Right atrium auricular region (tissue), 2 donors: Measurements from ENCODE around the genes MIER3 and RAB3C.

DNA sequence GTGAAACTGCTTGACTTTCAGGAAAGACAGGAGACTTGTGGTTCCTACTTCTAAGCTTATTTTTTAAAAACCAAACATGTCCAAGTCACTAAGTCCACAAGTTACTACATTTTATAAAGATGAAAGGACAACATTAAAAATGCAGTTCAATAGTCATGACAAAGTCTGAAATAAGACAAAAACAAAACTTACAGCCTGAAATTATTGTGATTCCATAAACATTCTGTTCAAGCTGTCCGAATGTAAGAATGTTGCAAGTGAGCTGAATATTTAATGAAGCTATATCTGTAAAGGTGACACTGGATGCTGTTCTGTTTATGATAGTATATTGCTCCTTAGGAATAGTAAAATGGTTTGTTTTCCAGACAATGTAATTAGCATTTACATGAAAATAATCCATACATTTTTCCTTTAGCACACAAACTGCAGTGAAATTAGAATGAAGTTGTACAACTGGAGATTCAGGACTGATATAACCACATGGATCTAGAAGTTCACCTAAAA is 25.4 kb downstream of the IL6ST start:
- PRO-cap: no peak
- RAMPAGE, long total RNA, 2 experiments: no peak in any of the 2 experiments

- PRO-cap: no peak
- RAMPAGE, long total RNA, 2 experiments: no peak in any of the 2 experiments
Observed at GRCh38 chr5:56052986-56053260, 58.2 kb upstream of the IL6ST start.

DNA sequence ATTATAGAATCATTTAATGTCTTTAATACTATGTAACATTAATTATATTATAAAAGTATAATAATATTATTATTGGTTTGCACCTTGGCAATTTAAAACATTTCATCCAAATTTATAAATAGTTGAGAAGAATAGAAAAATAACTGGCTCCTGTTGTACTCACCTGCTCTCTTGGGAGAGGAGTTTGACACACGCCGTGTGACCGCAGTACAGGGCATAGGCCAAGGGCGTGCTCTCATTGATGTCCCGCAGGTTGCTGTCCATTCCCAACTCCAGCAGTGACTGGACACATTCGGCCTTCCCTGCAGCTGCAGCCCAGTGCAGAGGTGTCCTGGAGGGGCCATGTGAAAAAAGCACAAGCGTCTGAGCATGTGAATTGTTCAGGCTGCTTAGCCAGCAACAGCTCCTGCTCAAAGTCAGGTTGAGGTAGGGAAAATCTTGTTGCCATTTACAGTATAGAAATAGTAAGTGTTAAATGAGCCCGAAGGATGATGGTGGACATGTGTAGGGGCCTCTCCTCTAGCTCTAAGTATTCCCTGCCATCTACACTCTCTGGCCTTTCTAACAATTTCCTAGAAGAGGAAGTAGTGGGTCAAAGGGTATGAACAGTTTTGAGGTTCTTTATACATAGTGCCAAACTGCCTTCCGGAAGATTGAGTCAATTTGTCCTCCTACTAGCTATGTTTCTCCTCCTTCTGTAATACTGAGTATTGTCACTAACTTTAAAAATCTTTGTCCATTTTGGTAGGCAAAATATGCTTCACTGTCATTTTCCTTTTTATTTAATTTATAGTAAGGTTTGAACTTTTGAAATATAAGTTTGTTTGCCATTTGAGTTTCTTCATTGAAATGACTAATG is 116.4 kb downstream of the ANKRD55 start:
- PRO-cap: unidirectional peak, minus-strand start at position 533 of the sequence
- RAMPAGE, long total RNA, 2 experiments: start-site peak on the minus strand in 1 of 2 experiments, centred at position 539 of the sequence, 5 reads per replicate

- PRO-cap: no peak
- RAMPAGE, long total RNA, 2 experiments: no peak in any of the 2 experiments
Observed at GRCh38 chr5:56126394-56126909, 106.7 kb downstream of the ANKRD55 start.

- PRO-cap: no peak
- RAMPAGE, long total RNA, 2 experiments: no peak in any of the 2 experiments
Observed at GRCh38 chr5:56159433-56159797, 73.7 kb downstream of the ANKRD55 start.

GRCh38 chr5:56465043-56465242 is 231.8 kb upstream of the ANKRD55 start:
- PRO-cap: no peak
- RAMPAGE, long total RNA, 2 experiments: no peak in any of the 2 experiments

DNA sequence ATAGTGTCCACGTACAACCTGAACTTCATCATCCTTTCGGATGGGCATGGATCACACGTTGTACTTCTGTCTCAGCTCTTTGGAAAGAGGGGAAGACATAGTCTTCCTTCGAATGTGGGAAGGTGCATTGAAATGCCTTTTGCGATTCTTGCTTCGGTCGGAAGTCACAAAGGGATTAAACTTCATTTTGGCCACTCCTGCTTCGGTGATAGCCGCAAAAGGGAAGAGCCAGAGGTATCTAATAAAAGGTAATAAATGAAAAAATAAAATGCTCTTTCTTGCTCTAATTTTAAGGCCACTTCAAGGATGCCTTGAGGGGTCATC is 271.7 kb upstream of the ANKRD55 start:
- PRO-cap: no peak
- RAMPAGE, long total RNA, 2 experiments: start-site peak on the minus strand in 2 of 2 experiments, centred at positions 223 to 226 of the sequence, 18 to 19 reads per replicate

- PRO-cap: no peak
- RAMPAGE, long total RNA, 2 experiments: no peak in any of the 2 experiments
Observed at GRCh38 chr5:56610411-56610836, 204.9 kb upstream of the MAP3K1 start.

DNA sequence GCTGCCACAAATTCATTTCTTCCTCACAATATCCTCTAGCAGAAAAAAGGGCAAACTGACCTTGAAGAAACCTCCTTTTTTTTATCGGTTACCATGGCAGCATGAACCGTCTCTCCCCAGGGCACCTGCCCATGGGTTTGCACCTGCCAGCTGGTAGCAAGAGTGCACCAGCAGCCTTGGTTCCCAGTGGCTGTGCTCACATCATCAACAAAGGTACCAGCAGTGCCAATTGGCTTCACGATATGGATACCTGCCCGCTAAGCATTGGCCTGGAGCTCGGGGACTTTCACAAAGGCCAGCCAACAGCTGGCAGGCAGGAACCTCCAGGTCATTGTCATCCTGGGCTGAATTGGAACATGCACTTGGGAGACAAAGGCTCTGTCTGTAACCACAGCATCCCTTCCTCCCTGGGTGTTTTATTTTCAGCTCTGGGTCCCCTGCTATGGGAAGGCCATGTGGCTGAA is 145.8 kb upstream of the MAP3K1 start:
- PRO-cap: no peak
- RAMPAGE, long total RNA, 2 experiments: no peak in any of the 2 experiments

- PRO-cap: no peak
- RAMPAGE, long total RNA, 2 experiments: no peak in any of the 2 experiments
Observed at GRCh38 chr5:56763946-56764525, 51.3 kb upstream of the MAP3K1 start.

DNA sequence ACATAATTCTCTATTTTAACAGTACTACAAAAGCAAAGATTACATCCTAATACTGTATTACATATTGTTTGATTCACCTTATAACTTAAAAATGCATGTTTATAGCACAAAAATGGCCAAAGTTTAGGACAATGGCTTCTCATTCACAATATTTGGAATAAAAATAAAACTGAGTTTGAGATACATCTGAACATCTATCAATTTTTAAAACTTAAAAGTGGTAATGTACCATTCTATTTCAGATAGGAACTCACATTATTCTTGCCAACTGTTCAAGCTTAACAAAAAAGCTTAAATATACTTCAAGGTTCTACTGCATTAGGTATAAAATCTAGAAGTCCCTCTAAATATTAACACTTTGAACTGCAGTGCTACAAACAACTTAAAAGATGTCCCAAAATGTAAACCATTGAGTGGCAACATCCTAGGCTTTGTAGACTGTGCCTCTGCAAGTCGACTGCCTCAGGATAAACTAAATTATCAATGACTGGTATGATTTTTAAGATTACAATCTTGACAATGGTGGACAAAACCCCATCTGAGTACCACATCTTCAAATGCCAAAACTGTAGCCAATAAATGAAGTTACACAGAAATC is 12.5 kb downstream of the SETD9 start:
- PRO-cap: no peak
- RAMPAGE, long total RNA, 2 experiments: no peak in any of the 2 experiments

DNA sequence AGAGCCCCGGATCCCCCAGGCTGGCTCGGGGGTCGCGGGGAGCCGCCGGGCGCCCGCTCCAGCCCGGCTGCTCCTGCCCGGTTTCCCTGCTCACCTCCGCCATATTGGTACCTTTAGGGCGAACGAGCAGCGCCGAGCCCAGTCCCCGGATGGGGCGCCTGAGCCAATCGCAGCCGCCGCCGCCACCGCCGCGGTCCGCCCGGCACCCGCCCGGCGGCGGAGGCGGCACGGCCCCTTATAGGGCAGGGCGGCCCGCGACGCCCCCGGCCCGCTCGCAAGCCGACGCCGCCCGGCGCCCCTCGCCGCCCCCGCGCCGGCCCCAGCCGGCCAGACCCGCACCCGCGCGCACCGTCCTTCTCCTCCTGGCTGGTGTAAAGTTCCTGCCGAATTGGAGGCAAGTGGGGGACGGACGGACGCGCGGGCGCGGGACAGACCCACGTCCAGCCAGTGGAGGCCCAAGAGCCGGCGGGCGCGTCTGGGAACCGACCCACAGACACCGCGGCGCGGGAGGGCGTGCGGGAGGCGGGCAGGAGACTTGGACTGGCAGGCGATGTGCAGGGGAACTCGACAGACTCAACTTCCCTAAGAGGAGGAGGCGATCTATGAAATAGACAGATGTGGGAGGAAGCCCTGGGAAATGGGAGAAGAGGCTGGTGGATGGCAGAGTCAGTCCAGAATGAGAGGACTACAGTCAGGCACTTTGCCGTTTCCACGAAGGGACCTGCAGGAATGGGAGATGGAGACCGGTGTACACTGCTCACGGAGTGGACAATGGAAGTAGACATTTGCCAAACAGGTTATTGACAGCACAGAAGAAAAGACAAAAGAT is at the start of gene MIER3:
Gene MIER3 (minus strand): TSS at position 124 of the 829 bp plus-strand sequence.
- PRO-cap: bidirectional peak, plus-strand start at position 238 of the sequence, minus-strand start at position 106 of the sequence; bidirectional peak, plus-strand start at position 386 of the sequence, minus-strand start at position 371 of the sequence; unidirectional peak, minus-strand start at position 542 of the sequence
- RAMPAGE, long total RNA, 2 experiments: no peak in any of the 2 experiments

DNA sequence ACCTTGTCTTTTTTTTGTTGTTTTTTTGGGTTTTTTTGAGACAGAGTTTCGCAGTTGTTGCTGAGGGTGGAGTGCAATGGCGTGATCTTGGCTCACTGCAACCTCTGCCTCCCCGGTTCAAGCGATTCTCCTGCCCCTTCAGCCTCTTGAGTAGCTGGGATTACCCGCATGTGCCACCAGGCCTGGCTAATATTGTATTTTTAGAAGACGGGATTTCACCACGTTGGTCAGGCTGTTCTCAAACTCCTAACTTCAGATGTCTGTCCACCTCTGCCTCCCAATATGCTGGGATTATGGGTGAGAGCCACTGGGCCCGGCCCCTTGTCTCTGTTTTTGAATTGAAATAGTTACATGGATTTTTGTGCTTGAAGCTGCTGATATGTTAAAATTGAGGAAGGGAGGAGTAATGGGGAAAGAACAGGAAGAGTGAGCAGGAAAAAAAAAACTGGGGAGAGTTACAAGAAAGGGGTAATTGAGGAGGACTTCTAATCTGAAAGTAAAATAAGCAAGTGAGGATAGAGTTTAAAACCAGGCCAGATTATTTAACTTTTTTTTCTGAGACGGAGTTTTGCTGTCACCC is 5.8 kb downstream of the GPBP1 start:
- PRO-cap: bidirectional peak, plus-strand start at position 255 of the sequence, minus-strand start at position 162 of the sequence
- RAMPAGE, long total RNA, 2 experiments: no peak in any of the 2 experiments

DNA sequence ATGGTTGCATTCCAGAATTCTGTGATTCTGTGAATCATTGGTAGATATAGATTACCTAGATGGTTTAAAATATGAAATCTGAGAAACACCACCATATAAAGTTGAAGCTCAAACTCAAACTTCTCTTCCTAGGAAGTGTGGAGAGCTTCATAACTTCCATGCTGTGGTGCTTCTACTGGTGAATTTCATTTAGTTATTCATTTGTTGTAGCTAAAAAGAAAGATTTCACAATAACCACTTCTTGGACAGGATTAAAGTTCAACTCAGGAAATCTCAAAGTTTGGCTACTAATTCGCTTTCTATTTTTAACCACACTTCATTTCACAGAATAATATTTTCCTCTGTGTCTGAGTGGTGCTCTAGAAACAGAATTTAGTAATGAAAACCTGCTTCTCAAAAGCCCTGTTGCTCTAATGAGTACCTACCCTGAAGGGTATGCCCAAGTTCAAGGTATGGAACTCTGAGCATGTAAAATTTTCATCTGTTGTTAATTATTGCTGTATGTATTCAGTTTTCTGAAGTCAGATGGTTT is 73.9 kb downstream of the ACTBL2 start:
- PRO-cap: no peak
- RAMPAGE, long total RNA, 2 experiments: no peak in any of the 2 experiments

DNA sequence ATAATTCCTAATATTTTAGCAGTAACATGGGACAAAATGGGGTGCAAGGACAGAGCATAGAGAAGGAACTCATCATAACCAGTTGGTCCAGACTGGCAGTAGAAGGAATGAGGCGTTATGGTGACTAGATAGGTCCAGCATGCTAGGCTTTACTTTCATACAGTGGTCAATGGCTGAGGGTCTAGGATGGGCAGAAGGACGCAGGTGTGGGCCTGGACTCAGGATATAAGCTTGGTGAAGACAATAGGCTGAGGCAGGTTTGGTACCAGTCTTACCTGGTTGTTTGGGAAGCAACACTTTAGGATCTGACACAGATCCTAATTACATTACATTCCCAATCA is 153.5 kb upstream of the ACTBL2 start:
- PRO-cap: no peak
- RAMPAGE, long total RNA, 2 experiments: no peak in any of the 2 experiments

DNA sequence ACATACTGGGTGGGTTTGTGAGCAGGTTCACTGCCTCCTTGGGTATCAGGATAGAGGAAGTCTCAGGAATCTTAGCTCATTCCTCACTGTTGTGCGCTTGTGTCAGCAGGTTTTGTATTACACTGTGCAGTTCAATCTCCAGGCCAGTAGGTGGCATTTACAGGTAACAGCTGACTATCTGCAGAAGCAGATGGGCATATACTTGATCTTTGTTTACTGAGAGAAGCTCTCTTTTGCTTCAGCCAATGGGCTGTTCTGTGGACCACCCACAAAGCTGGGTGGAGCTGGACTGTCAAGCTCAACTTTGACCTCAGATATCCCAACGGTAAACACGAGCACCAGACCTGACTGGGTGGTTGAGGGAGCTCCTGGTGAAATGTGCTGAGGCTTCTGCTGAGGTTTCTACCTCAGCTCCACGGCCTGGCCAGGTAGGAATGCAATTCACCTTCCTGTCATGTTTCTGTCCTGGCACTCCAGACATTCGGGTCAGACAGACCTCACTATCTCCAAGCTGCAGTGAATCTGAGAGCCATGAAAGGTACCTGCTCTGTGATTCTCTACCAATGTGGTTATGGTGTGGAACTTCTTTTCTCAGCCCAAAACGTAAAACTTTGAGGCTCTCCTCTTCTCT is 167.8 kb upstream of the ACTBL2 start:
- PRO-cap: no peak
- RAMPAGE, long total RNA, 2 experiments: no peak in any of the 2 experiments

- PRO-cap: no peak
- RAMPAGE, long total RNA, 2 experiments: no peak in any of the 2 experiments
Observed at GRCh38 chr5:57841514-57842539, 359.2 kb upstream of the ACTBL2 start.

- PRO-cap: no peak
- RAMPAGE, long total RNA, 2 experiments: no peak in any of the 2 experiments
Observed at GRCh38 chr5:58088865-58089497, 370.9 kb downstream of the PLK2 start.

GRCh38 chr5:58453889-58454841 is 5.7 kb downstream of the PLK2 start:
- PRO-cap: no peak
- RAMPAGE, long total RNA, 2 experiments: no peak in any of the 2 experiments

GRCh38 chr5:58582616-58583749 is at the start of gene RAB3C:
RAB3C (plus strand) TSS chr5:58583075.
- PRO-cap: no peak
- RAMPAGE, long total RNA, 2 experiments: no peak in any of the 2 experiments